Jejunum (tissue), 1 donor: ENCODE measurements around a stretch of chr2.

GRCh38 chr2:181895638-181896331, 4.3 kb downstream of the ITPRID2 start:
- PRO-cap = no peak

DNA sequence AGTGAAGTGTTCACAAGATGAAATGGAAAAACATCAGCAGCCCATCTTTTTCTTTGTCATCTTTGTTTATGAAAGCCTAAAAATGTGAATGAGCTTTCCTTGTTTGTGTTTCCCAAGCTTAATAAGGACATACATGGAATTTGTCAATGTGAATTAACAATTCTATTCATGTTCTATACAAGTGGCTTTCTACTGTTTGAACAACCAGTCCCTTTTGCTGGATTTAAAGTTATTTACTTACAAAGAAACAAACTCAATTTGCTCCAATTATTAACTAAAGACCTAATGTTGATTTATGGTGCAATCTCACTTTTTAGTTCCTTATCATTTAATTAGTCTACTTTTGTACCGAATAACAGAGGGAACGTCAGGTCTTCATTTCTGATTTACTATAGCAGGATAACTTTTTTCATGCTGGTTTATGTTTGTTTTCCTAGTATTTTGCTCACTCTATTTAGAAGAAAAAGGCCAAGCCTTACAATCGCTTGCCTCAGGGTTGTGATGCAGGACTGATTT, 41.9 kb upstream of the PPP1R1C start:
- PRO-cap = no peak

DNA sequence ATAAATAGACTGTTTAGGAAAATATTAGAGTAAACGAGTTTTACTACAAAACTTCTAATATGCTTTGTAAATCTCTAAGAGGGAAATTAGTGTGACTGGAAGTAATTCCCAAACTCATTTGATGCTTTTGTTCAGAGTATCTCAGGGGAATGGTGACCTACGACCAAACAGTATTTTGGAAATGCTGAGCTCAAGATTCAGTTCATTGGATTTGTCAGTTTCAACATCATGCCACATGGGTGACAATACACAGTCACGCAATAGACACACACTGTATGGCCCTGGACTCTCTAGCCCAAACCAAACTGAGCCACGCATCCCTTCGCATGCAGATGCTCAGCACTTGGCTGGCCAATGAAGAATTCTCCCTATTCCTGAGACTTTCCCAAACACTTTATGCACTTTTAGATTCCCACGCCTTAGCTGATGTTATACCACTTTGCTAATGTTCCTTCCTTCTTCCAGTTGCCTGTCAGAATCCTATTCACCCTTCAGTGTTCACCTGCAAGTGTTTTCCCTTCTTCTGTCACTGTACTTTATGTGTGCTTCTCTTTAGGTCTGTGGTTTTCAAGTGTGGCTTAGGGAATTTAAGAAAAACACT, 10.0 kb downstream of the PDE1A start:
- PRO-cap = no peak

DNA sequence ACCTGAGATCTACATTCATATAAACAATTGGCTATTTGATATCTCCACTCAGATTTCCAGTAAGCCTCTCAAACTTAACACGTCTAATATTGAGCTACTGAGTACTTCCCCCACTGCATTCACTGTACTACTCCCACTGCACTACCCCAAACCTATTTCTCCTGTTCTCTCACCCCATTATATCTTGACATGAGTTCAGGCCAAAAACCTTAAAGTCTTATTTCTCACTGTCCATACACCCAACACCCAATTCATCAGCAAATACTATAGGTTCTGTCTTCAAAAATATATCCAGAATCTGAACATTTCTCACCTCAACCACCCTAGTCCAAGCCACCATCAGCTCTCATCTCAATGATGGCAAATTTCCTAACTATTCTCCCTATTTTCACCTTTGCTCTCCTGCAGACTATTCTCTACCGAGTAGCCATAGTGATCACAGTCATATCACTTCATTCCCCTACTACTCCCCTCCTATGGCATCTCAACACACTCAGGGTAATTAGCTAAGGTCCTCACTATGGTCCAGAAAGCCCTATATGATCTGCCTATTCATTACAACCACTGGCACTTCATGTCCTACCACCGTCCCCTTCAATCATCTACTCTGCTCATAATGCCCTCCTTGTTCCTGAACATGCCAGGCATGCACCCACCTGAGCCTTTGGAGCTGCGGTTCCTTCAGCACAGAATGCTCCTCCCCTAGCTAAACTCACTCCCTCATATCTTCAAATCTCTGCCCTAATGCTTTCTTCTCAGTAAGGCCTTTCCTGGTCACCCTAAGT, 24.8 kb downstream of the NCKAP1 start:
- PRO-cap = no peak

DNA sequence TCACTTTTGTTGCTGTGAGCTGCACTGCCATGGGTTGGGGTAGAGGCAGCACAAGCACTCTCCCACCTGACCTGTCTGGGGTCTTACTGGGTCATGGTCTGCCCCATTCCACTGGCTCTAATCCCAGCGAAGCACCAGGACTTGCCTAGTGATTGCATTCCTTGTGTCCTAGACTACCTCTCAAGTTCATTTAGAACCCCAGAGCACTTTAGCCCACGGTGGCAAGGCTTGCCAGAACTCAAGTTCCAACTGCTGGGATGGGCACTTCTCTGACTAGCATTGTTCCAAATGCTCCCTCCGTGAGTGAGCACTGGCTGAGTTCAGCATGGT, 567.8 kb downstream of the NUP35 start:
- PRO-cap = no peak

GRCh38 chr2:184659919-184660151, 61.5 kb downstream of the ZNF804A start:
- PRO-cap = no peak

- PRO-cap = no peak
These were observed 1.5 kb downstream of the FAM171B start for GRCh38 chr2:186695168-186695985.

DNA sequence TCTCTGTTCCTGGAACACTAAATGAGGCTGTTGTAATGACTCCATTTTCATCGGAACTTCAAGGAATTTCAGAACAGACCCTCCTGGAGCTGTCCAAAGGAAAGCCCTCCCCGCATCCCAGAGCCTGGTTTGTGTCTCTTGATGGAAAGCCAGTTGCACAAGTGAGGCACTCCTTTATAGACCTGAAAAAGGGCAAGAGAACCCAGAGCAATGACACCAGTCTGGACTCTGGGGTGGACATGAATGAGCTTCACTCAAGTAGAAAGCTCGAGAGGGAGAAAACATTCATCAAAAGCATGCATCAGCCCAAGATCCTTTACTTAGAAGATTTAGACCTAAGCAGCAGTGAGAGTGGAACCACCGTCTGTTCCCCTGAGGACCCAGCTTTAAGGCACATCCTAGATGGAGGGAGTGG, 68.4 kb downstream of the FAM171B start:
- PRO-cap = no peak

DNA sequence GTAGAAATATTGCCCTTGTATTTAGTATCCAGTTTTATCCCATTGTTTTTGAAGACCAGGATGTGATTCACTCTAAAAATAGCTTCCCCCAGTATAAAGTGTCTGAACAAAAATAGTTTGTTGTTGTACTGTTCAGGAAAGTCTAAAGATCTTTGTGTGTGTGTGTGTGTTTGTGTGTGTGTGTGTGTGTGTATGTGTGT, 145.4 kb downstream of the CALCRL start:
- PRO-cap = no peak

DNA sequence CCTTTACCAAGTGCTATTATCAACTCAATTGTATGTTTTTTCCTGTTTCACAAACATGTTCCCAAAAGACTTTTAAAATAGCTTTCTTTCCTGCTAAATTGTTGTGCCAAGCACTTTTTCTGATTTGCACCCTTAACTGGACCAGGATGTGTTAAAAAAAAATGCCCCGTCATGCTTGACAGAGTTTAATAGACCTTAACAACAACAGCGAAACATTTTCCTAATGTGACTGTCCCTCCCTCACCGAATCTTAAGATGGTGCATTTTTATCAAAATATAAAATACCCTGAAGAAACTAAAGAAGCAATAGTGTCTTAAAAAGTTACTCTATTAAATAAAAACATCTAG, 44.1 kb downstream of the CALCRL start:
- PRO-cap = no peak

DNA sequence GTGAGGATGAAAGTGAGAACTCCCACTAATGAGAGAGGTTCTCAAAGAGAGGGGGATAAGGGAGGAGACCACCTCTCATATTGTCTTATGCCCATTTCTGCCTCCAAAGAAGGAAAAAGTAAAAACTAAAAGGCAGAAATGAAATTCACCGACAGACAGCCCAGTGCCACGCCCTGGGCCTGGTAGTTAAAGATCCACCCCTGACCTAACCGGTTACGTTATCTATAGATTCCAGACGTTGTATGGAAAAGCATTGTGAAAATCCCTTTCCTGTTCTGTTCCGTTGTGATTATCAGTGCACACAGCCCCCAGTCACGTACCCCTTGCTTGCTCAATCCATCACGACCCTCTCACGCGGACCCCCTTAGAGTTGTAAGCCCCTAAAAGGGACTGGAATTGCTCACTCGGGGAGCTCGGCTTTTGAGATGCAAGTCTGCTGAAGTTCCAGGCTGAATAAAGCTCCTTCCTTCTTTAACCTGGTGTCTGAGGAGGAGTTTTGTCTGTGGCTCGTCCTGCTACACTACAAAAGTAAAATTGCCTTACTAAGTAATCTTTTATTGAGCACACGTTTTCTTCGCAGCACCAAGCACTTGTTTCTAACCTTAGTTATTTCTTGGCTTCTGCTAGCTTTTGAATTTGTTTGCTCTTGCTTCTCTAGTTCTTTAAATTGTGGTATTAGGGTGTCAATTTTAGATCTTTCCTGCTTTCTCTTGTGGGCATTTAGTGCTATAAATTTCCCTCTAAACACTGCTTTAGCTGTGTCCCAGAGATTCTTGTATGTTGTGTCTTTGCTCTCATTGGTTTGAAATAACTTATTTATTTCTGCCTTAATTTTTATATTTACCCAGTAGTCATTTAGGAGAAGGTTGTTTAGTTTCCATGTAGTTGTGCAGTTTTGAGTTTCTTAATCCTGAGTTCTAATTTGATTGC, 37.4 kb downstream of the TFPI start:
- PRO-cap = no peak

- PRO-cap = no peak
These were observed 21.5 kb downstream of the TFPI start for GRCh38 chr2:187532469-187533365.

DNA sequence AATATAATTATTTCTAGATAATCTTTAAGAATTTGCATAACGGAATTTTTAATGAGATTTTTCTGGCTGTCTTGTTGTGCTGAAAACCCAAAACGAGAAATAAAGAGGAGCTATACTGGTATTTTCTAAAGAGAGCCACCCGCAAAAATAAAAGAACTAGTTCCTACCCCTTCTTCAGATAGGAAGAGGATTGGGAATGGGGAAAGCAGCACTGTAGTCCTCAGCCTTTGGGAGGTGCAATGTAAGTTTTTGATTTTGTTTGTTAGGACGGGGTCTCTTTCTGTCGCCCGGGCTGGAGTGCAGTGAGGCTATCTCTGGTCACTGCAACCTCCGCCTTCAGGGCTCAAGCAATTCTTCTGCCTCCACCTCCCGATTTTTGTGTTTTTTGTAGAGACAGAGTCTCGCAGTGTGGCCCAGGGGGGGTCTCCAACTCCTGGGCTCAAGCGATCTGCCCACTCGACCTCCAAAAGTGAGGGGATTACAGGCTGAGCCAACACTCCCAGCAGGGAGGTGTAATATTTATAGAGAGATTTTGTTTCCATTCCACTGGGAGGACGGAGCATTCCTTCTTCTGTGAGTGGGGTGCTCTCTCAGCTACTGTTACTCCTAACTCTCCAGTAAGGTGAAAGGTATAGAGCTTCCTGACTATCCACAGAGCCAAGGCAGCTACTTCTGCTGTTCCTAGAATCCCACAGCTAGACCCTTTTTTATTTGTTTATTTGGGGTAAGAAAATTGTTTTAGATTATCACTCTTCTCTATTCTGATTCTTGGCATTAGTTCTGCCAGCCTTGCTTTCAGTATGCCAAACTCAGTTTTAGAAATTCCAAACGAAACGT, 13.1 kb upstream of the GULP1 start:
- PRO-cap = no peak

DNA sequence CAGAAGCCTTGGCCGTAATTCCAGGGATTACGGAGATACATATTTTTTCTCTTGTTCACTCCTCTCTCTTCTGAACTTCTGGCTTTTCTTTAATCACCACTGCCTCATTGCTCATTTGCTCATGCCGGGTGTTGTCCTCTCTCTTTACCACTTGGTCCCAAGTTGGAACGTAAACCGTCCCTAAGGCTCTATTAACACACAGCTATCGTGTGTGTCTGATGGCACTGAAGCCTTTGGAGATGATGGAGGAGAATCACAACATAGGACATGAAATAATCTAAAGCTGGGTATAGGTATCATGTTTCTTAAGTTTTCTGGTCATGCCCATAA, 188.6 kb upstream of the COL3A1 start:
- PRO-cap = no peak

- PRO-cap = no peak
These were observed 4.9 kb upstream of the COL3A1 start for GRCh38 chr2:188969201-188969647.

DNA sequence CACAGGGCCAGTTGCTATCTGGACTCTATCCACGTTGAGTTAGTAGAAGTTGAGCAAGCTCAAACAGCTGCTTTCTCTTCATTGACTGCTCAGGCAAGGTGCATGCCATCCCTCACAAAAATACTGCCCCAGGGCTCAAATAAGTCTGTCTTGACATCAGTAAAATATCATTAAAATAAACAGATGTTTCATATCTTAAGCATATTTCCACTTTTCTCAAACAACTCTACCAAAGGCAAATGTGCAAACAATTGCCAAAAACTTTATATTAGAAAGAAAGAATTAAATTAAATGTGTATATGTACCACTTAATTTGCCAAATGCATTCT, 14.7 kb downstream of the COL5A2 start:
- PRO-cap = no peak

DNA sequence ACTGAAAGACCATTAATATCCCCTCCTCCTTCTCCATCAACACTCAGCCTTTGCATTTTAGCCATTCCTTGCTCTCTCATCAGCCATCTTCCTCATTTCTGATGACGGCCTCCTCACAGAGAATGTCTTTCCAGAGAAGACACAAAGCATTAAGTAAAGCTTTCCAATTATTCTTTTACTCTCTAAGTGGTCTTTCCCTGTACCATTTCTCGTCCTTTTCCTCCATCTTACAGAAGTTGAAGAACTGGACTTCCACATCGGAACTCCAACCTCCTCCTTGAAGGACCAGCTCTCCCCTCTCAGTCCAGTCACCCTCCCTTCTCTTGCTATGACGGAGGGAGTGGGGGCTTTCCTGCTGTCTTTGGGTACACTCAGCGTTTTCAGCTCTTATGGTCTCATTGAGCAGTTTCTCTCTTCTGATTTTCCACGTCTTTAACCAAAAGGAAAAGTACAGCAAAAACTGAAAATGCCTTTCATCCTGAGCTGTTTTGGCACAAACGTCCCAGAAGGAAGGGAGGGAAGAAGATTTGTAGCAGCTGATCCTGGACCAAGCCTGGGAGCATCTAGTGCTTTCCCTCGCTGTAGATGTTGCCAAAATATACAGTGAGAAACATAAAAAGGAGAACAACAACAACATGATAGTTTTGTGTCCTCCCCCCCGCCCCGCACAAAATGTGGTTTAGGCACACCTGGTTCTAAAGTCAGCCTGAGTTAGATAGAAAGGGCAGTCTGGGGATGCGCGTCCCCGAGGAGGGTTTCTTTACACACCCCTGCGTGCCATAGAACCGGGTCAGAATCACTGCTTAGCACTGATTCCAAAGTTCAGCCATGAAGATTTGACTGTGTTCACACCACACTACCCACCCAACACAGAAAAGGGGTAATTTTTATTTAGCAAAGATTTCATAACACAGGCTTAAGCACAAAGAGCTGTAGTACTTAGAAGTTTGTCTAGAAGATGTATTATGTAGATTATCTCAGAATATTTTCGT, 53.5 kb downstream of the SLC40A1 start:
- PRO-cap = no peak

GRCh38 chr2:189581262-189581852, 771 bp upstream of the SLC40A1 start:
- PRO-cap = bidirectional peak, plus-strand start at chr2:189581568, minus-strand start at chr2:189581385

DNA sequence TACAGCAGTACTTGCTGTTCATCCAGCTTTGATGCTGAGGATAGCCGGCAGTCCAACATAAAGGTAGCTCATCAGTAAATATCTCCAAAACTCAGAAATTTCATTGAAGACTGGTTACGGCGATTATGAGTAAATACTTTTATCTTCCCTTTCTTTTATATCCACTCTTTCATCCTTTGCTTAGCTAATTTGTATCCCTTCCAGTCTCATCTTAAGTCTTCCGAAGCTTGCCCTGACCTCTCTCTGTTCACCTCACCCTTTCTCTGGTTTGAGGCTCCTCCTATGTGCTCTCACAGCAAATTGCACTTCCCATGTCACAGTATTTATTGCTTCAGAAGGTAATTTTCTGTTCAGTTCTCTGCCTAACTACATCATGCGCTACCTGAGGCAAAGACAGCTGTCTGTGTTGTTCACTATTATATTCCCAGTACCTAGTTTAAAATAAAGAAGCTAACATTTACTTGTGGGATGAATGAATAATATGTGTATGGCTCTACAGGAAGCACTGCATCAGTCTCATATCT, 32.1 kb upstream of the ASDURF start:
- PRO-cap = no peak

DNA sequence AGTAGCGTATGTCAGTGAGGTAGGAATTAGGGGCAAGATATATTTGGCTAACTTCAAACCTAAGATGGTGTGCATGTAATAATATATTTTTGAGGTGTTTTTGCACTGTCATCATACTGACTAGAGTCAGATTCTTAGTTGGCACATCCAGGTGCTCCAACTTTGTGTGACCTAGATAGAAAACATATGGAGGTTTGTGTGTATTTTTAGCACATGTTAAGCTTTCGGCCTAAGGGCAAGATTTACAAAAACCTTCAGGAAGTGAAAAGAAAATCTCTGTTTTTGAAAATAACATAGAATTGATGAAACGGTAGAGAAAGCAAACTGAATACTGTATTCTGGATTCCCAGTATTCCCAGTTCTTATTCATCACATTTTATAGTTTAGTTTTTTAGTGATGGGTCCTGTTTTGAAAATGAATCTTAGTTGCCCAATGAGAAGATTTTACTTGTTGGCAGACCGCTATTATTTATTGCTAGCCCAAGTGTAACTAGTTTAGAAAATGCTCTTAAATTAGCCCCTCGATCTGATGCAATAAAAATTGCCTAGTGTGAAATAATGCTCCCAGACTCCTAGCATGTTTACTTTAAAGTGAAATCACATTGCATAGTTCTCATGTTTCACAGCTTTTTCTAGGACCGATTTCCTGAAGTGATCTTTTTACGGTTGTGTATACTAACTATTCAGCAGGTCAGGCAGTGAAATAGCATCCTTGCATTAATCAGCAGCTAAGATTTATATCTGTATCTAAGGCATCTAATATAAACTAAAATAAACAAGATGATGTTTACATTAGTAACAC, 52.2 kb downstream of the PMS1 start:
- PRO-cap = no peak